Osteocyte (in vitro differentiated cells): Measurements from ENCODE around the gene EPB41L3.

DNA sequence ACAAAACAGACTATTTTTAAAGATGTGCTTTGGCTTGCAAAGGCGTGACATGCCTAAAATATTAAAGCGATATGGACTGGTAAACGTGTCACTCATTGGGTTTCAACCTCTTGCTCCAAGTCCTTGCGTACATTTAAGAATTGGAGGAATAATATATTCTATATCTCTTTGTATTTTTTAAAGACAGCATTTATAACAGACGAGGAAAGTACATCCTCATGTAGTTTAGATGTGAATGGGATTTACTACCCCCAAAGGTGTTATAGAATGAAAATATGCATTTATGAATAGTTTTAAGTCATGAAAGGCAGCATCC, 3.8 kb downstream of the MYL12A start:
- PRO-cap, result no peak

- PRO-cap, result no peak
These were observed 6.2 kb upstream of the MYL12B start for GRCh38 chr18:3255406-3256483.

DNA sequence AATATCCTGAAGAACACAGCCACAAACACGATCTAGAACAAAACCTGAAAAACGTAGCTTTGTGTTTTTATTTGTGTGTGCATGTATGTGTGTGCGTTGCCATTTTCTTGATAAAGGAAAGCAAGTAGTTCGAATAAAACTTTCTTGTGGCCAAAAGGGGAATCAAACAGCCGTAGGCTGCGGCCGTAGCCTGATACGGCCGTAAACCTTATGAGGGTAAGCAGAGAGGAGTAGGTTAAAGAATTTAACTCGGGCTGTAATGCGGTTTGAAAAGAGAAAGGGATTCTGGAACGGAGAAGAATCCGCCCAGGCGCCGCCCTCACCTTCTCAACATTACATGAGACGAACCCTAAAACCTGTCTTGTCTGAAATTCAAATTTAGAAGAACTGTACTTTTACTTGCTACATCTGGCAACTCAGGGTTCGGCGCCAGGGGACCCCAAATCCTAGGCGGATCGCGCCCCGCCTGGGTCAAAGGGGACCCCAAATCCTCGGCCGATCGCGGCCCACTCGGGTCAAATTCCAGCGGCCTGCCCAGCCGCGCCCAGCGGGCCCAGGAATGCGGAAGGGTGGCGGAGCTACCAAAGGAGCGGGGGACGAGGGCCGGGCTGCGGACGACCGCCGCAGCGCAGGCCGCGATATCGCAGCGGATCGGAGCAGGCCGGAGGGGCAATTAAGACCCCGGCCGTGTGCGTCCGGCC, 496 bp upstream of the MYL12B start:
- PRO-cap, result unidirectional peak, plus-strand start at position 153 of the sequence; bidirectional peak, plus-strand start at position 584 of the sequence, minus-strand start at position 532 of the sequence

GRCh38 chr18:3264137-3265112, 2.5 kb downstream of the MYL12B start:
- PRO-cap, result no peak

DNA sequence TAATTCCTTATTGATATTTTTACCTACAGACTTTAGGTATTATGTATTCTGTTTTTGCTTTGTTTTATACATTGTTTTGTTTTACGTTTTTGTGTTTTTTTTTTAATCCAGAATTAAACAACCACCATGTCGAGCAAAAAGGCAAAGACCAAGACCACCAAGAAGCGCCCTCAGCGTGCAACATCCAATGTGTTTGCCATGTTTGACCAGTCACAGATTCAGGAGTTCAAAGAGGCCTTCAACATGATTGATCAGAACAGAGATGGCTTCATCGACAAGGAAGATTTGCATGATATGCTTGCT, 10.8 kb downstream of the MYL12B start:
- PRO-cap, result no peak

DNA sequence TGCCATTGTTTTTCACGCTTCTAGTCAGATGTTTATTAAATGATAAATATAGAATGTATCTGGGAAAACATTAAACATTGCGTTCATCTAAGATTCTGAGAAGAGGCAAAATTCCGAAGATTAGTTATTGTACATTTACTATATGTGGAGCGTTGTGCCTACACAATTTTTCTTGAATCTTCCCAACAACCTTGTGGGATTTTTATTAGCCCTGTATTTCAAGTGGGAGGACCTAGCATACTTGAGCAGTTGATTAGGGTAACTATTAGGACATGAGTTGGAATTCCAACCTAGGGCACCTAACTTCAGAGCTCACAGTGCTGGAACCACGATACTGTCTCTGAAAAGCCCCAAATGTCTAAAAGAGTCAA, 16.5 kb downstream of the MYL12B start:
- PRO-cap, result no peak

DNA sequence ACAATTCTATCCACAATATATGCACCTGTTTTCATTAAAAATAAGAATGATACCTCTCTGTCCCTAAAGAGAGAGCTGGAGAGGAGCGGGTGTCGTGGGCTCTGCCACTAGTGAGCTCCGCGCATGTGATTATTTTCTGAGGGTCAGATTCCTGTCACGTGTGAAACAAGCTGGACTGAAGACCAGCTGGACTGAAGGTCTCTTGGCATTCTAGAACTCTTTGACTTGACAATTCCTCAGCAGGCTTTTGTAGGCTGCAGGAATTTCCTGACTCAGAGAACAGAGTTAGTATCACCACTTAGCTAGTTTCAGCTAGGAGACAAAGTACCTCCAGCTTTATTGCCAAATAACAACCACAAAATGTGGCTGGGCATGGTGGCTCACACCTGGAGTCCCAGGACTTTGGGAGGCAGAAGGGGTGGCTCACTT, 88.5 kb downstream of the MYL12B start:
- PRO-cap, result no peak

GRCh38 chr18:3440432-3440633, 9.6 kb upstream of the TGIF1 start:
- PRO-cap, result no peak

DNA sequence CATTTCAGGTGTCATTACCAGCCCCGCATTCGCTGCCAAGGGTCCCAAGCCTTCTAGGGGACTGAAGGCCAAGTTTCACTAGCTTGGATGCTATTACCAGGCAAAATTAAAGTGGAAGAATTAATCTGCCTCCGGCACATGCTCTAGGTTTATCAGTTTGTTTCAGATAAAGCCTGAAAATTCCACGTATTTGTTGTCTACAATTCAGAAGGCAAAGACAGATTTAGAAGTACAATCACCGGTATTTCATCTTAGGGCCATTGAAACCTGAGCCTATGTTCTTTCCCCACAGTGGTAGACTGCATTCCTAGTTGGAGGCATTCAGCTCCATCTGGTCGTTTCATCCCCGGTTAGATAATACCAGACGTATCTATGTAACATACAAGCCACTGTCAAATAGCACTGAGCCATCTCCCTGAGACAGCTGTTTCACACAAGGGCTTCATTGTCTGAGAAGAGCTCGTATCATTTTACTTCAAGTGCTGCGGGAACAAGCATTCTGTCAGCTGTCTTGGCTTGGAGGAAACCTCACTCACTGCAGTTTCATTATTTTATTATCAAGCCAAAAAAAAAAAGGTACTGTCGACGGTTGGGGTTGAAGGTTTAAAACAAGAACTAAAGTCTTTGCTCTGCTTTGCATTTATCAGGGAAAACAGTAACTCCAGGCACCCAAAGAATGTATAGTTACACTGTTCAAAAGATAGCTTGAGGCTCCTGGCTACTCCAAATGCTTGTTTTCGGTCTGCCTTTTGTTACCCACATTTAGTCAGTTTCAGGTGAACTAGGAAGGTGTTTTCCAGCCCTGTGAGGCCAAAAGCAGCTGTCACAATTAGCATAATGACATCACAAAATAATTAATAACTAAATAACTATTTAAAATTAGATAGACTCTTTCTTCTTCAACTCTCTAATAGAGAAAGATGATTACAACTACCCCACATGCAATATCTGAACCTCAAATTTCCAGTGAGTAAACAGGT, 76.7 kb downstream of the TGIF1 start:
- PRO-cap, result no peak

DNA sequence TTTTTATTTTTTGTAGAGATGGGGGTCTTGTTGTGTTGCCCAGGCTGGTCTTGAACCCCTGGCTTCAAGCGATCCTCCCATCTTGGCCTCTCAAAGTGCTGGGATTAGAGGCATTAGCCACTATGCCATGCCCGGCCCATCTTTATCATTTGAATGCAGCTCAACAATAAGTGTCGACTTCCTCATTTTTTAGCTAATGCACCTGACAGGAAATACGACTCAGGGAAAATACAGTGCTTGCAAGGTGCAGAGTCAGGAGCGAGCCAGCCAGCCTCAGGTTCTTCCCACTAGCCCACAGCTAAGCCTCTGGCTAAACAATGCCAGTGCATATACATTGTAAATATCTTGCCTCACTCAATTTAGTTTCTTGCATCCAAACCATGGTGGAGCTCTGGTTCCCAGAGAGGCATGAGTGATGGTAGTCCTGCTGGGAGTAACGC, 135.0 kb downstream of the TGIF1 start:
- PRO-cap, result no peak

DNA sequence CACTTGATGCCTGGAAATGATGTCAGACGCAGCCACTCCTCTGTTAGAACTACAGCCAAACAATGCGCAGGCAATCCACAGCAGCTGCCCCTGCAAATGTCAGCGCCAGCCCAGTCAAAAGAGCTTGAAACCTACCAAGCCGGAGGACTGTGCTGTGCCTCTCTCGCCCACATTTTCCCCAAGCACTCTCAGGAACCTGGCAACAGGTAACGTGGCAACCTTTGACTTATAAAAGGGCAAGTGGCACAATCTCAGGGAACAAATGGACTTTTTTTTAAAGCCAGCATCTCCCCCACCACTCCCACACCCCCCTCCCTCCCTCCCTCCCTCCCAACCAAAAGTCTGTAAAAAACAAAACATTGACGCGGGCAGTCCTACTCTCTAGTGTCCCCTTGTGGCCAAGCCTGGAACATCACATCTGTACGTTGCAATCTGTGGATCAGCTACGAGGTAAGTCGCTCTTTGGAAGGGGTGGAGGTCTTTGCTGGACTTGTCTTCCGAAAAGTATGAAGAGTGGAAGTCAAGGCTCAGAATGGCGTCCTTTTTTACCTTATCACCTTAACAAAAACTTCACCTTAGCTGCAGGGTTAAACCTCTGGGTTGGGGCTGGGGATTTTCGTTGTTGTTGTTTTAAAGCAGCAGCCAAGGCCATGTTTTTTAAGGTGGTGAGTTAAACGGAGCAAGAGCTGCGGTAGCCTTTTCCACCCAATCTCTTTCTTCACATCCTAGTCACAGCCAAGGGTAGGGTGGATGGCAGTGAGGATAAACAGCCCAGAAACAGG, 144.3 kb downstream of the TGIF1 start:
- PRO-cap, result bidirectional peak, plus-strand start at position 43 of the sequence, minus-strand start outside the sequence; bidirectional peak, plus-strand start at position 428 of the sequence, minus-strand start at position 307 of the sequence

DNA sequence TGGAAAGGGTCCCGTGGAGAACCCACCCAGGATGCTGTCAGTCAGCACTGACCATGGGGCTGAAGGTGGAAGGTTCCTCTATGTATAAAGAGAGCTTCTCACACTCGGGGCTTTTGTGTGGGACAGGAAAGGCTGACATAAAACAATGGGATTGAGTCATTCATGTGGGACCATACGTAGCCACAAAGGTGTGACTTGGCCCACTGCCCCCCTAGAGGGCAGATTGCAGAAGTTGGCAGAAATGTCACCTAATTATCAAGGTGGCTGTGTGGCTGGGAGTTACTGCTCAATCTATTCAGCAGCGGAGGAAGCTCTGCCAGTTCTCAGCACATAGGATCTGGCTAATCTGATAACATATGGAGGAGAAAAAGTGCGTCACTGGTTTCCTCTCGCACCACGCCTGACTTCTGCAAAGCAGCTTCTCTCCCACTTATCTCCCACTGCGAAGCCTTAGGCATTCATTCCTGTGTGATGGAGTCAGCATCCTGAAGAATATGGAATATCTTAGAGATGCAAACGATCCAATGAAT, 344.6 kb downstream of the TGIF1 start:
- PRO-cap, result no peak

DNA sequence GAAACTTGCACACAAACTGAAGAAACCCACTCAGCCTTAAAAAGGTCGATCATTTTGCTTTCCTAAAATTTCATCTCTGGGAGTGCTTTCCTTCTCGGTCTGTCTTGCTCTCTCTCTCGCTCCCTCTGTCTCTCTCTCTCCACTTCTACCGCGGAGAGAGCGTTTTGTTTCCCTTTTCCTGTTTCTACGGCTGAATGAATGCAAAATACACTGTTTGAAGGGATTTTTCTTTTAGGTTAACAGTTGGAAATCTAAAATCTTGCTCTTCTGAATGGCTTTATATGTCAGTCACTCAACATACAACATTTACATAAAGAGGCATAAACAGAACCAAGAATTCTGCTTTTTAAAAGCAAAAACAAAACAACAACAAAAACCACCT, 424.2 kb downstream of the TGIF1 start:
- PRO-cap, result no peak

DNA sequence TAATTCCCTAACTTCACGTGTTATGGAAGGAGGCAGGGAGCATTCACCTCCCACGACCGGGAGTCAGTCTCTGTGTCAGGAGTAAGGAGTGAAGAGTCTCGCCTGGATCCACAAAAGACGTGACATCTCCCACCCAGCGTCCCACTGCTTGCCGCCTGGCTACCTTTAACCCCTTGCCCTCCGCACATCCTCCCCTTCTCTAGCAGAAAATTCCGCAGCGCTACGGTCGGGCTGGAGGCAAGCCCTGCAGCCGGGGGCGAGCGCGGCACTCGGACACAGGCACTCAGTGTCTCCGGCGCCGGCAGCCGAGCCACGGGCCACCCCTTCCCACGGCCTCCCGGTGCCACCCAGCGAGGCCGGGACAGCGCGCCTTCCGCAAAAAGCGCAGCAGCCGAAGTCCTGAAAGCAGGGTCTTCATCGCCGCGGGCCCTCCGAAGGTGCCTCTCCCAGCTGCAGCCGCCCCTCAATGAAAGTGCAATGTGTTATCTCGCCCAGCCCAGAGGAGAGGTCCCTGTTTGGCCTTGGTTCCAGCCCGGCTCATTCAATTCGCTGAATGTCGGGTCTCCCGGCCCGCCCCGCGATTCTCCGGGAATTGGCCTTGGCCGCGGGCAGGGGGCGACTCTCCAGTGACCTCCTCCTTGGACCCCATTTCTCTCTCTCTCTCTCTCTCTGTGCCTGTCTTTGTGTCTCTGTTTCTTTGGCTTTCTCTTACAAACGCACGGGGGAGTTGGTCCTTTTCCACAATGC, 1.2 kb downstream of the DLGAP1 start:
- PRO-cap, result no peak

GRCh38 chr18:5542694-5543820, 740 bp downstream of the EPB41L3 start:
- PRO-cap, result no peak

GRCh38 chr18:5543821-5544575, at the start of gene EPB41L3:
TSS of gene EPB41L3 (minus strand) at chr18:5543997.
- PRO-cap, result unidirectional peak, minus-strand start at chr18:5544054

DNA sequence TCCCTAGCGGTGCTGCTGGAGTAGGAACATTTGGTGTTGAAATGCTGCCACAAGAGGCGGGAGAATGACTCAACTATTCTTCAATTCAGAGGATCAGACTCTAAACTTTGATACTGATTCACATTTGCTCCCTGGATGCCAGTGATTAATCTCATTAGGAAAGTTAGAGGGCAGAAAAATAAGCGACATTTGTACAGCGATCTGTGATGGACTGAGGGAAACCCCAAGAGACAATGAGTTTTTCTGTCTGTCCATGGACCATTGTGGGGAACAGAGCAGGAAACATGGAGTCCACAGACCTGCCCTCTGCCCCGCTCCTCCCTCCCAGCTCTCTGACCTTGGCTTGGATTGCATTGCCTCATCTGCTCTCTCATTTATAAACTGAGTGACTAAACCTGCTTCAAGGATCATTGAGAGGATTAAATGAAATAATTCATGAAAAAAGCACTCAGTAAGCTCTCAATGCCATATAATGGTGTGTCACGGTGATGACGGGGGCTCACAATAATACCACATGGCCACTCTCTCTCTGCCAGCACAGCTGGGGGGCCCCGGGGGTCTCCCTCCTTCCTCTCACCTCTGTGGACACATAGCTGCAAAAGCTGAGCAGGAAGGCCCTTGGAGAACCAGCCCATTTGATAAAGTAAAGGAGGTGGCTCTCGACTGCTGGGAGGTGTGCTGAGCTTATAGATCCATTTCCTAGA, 12.8 kb upstream of the EPB41L3 start:
- PRO-cap, result no peak

DNA sequence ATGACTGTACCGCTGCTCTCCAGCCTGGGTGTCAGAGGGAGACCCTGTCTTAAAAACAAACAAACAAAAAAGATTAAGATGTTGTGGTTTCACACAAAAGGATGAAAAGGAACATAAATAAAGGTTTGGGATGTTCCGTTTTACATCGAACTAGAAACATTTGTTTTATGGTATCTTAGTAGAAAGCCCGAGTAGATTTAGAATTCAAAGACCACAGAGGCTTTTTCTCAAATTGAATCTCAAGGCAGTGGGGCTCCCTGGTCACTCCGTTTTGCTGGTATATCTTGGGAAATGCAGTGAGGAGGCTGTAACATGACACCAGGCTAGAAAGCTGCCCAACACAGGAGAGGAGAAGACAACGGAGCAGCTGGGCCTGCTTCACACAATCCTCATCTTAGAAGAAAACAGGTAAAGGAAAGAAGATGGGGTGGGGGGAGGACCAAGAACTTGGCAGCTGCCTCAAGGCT, 38.2 kb upstream of the EPB41L3 start:
- PRO-cap, result no peak

DNA sequence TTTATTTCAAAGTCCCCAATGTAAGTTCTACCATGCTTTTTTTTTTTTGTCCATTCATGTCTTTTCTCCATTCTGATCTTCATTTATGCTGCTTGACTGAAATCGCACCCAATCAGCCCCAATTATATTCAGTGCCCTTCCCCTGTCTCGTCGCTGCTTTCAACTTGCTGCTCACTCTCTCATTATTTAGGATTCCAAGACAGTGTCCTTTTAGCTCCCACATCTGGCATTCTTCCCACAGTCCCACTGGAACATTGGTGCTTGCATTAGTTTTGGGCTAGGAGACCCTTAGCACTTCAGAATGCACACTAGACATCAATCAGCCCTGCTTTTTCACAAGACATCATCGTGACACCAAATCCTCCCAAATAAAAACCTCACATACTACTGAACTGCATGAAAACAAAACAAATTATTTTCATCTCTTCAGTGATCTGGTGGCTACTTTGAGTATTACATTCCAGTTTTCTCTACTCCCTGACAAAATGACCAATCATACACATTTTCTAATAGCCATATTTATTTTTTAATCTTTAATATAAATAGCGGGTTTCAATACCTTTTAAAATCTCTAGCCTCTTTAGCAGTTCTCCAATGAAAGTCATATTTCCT, 82.2 kb upstream of the EPB41L3 start:
- PRO-cap, result no peak

DNA sequence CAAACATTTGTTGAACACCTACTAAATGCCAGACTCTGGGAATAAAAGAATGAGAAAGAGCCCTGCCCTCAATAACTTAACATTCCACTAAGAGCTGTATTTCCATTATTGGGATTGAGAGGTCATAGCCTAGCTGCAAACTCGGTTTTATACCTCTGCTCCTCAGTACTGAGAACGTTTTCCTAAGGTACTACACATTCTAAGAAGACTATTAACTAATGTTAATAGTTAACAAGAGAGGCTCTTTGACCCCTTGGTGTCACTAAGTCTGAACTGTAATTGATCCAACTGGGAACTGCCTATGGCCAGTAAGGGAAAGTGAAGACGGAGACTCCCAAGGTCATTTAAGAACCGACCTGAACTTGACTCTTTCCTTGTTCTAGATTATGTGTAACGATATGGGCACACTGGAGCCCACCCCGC, 83.9 kb upstream of the EPB41L3 start:
- PRO-cap, result no peak